Colic lymph node (tissue), 1 donor: ENCODE data around the genes HARBI1 and KBTBD4.

- PRO-cap, result no peak
These were observed 1.2 kb downstream of the CREB3L1 start for GRCh38 chr11:46278200-46279554.

DNA sequence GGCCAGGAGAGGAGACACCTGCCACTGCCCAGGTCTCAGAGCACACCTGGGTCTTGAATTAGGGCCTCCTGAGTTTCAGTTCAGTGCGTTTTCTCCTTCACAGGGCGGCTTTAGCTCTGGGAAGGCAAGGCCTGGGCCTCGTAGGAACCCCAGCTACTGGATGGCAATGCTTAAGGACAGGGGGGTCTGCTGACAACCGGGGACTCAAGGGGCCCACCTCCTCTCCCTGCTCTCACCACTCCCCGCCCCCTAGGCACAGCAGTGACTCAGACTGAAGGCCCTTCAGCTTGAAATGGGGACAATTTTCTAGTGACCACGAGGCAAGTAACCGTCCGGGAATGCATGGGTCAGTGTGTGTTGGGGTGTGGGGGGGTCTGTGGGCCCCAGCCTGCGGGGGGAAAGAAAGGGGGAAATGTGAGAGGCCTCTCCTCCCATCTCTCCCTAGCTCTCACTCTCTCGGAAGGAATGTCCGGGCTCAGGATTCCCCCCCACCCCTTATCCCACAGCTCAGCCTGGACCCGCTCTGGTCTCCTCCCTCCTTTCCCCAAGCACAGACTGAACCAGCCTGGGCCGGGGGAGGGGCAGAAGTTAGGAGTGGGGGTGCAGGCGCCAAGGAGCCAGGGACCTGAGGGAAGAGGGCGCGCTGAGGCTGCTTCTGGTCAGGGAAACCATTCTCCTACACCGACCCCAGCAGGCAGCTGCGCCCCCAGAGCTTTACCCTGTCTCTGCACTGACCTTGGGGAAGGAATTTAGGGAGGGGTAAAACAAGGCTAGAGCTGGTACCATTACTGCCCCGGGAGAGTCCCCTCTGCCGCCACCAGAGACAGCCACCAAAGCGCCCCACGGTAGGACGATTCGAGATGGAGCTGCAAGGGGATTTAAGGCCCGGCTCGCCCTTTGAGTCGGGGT is 17.3 kb downstream of the CREB3L1 start:
- PRO-cap, result no peak

DNA sequence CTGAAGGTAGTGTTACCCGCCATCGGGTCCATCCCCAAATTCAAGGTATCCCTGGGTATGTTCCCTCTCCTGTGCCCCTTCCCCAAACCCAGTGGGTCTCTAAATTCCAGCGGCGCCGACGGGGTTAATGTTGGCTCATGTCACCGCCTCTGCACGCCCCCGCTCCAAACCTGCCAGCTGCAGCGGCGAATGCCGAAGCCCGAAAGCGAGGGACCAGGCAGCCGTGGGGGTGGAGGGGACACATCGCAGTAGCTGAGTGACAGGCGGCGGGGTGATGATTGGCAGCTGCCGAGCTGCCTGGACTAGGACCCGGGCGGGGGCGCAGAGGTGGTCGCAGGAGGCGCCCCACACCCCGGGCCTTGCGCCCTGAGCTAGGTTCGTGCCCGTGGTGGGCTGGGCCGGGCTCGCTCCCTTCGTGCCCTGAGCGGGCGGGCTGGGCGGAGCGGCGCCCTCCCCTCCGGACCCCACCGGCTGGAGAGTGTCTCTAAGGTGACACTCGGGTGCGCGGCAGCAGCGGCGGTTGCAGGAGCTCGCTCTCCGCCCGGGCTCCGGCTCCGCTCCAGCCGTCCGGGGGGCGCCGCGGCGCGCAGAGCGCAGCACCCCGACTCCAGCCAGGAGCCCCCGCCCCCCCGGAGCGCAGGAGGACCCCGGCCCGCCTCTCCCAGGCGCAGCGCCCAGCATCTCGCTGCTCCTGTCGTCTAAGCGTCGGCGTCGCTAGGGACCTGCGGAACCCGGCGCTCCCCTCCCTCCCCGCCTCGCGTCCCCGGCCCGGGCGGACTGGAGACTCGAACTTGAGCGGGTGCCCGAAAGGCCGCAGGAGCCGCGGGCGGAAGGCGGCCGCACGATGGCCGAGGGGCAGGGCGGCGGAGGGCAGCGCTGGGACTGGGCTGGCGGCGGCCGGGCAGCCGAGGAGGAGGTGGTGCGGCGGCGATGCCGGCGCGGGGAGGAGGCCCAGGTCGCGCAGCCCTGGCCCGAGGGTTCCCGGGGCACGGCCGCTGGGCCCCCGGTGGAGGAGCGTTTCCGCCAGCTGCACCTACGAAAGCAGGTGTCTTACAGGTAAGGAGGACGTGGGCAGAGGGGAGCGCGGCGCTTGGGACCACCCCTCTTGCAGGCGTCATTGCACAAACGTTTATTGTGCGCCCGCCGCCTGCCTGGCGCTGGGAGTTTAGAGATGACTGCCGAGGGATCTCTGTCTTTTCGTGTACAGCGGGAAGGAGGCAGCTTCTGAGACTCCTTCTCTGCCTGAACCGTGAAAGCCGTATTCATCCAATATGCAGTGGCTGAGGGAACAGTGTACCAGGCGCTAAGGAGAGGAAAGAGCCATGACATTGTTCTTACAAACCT is 14.4 kb upstream of the DGKZ start:
- PRO-cap, result bidirectional peak, plus-strand start at position 1,160 of the sequence, minus-strand start at position 1,035 of the sequence

- PRO-cap, result unidirectional peak, minus-strand start at chr11:46349280
These were observed 1.7 kb downstream of the DGKZ start for GRCh38 chr11:46348659-46349675.

DNA sequence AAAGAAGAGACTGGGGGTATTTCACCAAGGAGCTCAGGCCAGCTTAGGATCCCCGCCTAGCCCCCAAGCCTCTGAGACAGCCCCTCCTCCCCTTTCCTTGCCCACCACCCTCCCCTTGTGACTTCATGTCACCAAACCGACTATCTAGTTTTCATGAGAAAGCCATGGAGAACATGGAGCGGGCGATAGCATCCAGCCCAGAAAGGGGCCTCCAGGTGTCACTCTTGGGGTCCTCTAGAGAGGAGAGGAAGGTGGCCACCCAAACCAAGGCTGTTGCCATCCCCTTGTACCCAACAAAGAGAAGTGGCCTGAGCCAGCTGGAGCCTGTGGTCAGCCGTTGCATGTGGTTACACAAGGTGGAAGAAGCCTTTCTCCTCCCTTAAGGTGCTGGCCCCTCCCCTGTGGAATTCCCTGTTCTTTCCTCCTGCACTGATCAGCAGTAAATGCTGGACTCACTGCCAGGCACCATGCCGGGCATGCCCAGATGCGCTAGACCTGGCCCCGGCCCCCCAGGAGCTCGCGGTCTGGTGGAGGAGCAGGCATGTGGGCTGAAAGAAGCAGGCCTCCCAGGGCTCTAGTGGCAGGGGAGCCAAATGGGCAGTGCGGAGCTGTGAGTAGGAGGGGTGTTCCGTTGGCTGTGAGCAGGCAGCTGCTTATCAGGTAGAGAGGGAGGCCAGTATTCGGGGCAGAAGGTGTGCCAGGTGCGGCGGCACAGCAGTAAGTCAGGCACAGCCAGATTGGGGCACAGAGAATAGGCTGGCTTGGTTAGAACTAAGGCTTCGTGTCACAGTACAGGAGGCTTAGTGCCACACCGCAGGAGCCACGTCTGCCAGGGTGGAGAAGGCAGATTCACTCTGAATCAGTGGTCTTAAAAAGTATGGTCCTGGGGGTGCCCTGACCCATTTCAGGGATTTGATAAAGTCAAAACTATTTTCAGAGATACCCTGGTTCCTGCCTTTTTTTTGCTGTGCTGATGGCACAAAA is 10.2 kb downstream of the DGKZ start:
- PRO-cap, result no peak

GRCh38 chr11:46616198-46617433 is at the start of gene HARBI1:
Gene HARBI1, minus strand, starts transcription at chr11:46617227.
- PRO-cap, result bidirectional peak, plus-strand start at chr11:46617585, minus-strand start at chr11:46617176

- PRO-cap, result no peak
These were observed 29.5 kb downstream of the ARHGAP1 start for GRCh38 chr11:46670997-46671310.

DNA sequence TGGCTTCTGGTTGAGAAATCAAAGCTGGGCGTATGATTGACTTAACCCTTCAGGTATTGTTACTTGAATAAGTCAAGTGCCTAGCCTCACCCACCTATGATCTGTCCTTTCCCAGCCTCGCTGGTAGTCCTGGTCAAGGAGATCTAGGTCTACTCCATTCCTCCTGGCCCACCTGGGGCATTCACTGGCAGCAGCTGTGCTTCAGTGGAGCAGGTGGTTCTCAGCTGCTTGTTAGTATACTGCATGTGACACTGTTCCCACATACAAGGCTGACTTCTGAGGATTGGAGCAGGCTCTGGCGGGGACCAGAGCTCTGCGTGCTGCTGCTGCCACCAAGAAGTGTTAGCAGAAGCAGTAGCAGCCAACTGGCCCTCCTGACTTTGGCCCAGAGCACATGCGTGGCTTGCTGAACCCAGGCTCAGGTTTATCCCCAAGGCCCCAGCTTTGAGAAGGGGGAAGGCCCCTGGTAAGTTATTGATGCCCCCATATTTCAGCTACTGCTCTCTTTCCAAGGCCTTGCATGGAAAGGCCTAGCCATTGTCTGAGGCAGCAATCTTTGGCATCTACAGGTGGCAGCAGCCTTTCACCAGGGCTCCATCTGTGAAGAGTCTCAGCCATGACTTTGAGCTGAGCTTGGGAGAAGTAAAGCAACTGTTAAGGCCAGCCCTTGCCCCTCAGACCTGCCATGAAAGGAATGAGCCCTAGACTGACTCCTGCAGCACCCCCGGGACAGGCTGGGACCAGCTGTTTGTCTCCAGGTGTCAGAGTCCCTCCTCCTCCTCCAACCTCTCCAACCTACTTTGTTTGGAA is 26.6 kb downstream of the ARHGAP1 start:
- PRO-cap, result no peak

DNA sequence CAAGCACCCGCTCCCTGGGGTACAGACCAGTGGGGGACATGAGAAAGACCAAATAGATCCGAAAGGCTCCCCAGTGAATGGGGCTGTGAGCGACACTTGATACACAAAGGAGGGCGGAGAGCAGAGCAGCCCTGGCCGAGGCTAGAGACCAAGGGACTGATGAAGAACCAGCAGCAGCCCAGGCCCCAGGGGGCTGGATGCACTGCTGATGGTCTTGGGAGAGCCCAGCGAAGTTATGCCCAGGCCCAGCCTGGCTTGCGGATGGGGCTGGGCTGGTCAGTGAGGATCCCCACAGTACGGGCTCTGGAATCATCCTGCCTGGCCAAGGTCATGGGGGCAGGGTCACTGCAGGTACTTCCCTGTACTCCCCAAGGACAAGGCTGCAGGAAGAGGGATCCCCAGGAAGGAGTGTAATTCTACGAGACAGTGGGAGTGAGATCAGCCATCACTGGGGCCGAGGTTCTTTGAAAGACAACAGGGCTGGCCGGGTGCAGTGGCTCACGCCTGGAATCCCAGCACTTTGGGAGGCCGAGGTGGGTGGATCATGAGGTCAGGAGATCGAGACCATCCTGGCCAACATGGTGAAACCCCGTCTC is 23.1 kb downstream of the ARHGAP1 start:
- PRO-cap, result no peak

DNA sequence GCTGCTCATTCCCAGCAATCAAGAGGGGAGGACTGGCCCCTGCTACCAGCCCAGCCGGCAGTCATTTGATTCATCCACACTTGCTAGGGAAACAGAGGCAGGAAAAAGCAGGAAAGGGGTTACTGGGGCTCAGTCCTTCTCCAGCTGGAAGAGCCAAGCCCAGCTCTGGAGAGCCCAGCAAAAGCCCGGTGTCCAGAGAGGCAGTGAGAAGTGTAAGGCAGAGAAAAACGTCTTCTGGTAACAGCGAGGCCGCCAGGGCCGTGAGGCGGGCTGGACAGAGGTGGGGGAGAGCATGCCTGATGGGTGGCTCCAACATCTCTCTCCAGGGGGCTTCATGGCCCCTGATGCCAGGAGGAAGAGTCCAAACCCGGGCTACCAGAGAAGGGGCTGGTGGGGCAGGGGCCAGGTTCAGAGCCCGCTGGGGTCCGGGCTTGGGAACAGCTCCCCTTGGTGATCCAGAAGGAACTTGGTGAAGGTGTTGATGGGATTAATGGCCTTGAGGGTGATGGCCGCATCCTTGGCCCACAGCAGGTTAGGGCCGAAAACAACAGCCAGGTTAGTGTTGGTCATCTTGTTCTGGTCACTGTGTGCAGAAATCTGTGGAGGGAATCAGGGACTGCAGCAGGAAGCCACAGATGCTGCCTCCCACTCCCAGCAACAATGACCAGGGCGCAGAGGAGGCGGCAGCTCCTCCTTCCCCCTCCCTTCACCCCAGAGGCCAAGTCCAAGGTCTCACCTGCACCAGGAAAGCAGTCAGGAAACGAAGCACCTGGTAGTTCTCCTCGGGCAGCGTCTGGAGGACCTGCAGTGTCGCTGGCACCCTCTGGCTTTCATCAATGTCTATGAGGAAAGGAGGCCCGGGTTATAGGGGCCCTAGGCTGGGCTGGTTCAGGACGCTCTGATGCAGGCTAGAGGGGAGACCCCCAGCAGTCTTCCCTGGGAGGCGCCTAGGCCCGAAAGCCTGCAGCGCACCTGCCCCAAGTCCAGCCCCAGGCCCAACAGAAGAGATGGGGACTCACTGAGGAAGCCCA is 21.5 kb downstream of the ARHGAP1 start:
- PRO-cap, result no peak

DNA sequence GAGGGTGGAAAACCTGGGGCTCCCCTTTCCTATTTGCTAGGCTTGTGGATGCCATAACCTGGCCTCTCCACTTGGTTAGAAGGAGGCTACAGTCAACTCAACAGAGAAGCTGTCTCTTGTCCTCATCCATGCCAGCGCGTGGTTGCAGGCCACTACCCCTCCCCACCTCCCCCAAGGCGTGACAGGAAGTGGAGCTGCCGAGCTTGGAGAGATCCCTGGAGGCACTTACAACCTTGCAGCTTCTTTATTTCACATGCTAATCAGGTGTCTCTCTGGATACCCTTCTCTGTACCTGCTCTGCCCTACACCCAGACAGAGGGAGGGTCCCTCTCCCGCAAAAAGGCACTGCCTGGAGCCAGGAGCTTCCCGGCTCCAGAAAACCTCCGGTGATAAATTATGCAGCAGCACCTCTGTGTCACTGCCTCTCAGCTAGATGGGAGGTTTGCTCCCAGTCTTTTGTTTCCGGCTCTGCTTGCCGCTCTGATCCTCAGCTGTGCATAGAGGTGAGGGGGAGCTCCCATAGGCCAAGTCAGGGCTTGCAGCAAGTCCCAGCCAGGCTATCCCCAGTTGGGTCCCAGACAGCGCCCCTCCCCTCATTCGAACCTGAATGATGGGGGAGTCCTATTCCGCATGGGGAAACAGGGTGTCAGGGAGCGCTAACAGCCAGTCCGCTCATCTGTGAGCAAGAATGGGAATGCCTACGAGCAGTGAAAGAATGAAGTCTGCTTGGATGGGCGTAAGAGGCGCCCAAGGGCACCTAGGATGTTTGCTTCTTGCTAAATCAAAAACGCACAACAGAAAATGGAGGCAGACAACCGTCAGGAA is 5.7 kb downstream of the LRP4 start:
- PRO-cap, result no peak

DNA sequence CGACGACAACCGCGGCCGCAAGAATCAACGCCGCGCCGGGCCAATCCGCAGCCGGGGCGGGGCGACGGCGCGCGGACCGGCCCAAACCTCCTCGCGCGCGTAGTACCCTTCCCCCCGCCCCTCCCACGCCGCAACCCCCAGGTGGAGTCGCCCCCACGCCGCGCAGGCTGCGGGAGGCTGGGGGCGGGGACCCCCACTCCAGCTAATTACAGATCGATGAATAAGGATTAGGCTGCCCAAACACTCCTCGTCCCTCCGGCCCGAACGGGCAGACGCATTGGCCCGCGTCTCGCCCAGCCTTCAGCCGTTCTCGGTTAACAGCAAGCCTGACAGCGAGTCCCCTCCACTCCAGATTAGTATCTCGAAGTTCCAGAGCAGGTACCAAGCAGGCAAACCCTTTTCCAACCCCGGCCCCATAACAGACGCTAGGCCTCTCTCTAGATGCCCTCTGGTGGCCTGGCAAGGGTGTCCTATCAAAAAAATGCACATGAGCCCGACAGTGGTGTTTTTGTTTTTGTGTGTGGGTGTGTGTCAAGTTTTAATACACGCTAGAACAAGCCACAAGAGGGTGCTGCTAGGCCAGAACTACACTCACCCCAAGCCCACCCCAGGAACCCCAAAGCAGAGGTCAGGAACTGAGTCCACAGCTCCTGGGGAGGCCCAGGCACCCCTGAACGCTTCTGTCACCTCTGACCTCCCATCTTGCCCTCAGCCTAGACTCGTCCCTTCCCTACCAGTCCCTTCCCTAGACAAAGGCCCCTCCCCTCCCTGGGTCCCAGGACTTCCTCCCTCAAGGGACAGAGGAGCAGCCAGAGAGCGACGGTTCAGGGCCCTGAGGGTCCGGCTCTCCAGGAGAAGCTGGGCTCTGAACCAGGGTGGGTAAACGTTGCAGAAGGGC is 592 bp upstream of the ARFGAP2 start:
- PRO-cap, result bidirectional peak, plus-strand start at position 84 of the sequence, minus-strand start outside the sequence; bidirectional peak, plus-strand start at position 563 of the sequence, minus-strand start at position 417 of the sequence

DNA sequence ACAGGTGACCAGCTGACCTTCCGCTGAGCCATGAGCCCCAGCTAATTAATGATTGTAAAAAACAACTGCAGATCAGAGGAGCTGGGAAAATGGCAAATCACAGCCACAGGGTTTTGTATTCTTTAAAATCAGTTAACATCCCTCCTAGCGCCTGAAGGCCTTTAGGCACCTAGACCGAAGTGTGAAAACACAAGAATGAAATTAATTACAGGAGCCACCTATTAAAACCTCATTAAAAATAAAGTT is 1.7 kb upstream of the PACSIN3 start:
- PRO-cap, result no peak

DNA sequence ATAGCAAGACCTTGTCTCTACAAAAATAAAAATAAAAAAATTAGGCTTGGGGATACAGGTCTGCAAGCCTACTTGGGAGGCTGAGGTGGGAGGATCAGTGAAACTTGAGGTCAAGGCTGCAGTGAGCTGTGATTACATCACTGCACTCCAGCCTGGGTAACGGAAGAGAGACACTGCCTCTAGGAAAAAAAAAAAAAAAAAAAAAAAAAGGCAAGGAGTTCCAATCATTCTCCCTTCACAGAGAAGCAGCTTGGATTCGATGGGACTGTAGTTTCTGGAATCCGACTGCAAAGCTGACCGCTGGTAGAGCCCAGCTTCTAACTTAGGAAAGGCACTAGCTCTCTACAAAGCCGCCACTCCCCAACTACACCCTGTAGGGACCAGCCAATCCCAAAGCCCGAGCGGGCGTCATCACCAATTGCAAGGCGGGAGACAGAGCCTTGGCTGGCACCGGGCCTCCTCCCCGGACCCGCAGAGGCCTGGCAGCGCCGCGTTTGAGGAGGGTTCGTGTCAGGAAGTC is 716 bp upstream of the DDB2 start:
- PRO-cap, result bidirectional peak, plus-strand start at position 417 of the sequence, minus-strand start at position 366 of the sequence

- PRO-cap, result no peak
These were observed 14.2 kb downstream of the NR1H3 start for GRCh38 chr11:47272016-47272327.

- PRO-cap, result bidirectional peak, plus-strand start at chr11:47400320, minus-strand start at chr11:47400215
These were observed 8.3 kb upstream of the SLC39A13 start for GRCh38 chr11:47399788-47400759.

- PRO-cap, result no peak
These were observed 5.4 kb downstream of the SLC39A13 start for GRCh38 chr11:47413531-47414497.

DNA sequence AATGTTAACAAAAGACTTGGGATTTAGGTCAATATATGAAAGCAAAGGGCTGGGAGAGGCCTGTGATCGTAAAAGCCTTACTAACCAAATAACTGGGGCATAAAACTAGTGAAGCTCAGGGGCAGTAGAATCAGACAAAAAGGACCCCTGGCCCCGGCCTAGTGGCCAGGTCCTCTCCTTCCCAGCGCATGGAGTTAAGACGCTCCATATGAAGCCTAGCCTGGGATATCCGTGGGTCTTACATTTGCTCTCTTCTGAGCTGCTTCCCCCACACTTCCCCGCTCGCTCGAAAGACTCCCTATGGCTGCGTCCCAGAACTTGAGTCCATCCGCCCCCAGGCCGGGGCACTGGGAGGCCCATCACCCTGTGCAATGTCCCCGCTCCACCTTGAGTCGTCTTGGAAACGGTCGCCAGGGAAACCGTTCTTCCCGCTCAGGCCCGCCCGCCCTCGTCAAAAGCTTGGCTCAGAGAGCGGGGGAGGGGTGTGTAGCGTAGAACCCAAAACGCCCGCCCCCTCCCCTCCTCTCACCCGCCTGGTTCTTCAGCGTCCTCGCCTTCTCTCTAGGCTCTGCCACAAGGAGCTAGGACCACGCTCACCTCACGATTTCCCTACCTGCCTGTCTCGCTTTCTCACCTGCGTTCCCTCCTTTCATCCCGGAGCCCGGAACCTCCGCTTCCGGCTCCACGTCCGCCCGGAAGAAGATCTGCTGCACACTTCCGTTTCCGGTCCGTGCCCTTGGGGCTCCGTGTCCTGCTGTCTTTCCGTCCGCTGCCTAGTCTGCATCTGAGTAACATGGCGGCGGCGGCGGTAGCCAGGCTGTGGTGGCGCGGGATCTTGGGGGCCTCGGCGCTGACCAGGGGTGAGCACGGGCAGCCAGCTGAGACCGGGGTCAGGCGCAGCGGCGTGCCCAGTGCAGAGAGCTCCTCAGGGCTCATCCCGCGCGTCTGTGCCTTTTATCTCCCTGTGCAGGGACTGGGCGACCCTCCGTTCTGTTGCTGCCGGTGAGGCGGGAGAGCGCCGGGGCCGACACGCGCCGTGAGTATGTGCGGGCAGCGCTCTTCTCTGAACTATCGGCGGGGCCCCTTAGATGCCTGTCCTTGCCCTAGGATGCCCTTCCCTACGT is at the start of gene KBTBD4:
Gene KBTBD4, minus strand, starts transcription at position 672 of the 1,124 bp plus-strand sequence.
- PRO-cap, result bidirectional peak, plus-strand start at position 467 of the sequence, minus-strand start at position 288 of the sequence; bidirectional peak, plus-strand start at position 783 of the sequence, minus-strand start at position 671 of the sequence

- PRO-cap, result no peak
These were observed 2.9 kb downstream of the FAM180B start for GRCh38 chr11:47589376-47589850.

DNA sequence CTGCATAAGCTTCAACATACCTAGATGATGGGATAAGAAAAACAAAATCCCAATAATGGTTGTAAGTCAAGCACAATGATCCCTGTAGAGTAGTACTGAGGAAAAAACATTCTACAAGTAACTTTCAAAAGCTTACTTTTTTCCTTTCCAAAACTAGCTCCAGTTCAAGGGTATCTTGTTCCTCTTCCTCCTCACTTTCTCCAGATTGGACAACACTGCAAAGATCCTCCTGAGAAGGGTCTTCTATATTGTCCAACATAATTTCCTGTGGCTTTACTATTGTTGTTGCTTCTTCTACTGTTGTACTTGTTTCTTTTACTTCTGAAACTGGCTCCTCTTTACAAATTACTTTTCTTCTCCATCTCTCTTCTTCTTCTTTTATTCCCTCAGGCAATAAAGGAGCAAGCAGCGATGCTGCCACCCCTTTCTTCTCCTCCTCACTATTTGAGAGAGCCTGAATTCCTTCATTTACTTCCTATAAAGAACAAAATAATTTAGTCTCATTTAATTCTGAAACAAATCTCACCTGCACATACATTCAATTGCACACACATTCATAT is 21.1 kb downstream of the FNBP4 start:
- PRO-cap, result no peak